Cerebellum (tissue), 5 donors: ENCODE results near the genes DPPA5, DDX43 and MTO1.

DNA sequence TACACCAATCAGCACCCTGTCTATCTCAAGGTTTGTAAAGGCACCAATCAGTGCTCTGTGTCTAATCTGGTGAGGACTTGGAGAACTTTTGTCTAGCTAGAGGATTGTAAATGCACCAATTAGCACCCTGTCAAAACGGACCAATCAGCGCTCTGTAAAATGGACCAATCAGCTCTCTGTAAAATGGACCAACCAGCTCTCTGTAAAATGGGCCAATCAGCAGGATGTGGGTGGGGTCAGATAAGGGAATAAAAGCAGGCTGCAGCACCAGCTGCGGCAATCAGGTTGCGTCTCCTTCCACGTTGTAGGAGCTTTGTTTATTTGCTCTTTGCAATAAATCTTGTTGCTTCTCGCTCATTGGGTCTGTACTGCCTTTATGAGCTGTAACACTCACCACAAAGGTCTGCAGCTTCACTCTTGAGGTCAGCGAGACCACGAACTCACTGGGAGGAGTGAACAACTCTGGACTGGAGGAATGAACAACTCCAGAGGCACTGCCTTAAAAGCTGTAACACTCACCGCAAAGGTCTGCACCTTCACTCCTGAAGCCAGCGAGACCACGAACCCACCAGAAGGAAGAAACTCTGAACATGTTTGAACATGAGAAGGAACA is 248.2 kb downstream of the ADGRB3 start:
- PRO-cap, 3 experiments = no peak in any of the 3 experiments
- RAMPAGE, long total RNA = no peak

GRCh38 chr6:69445257-69445601 is 351.6 kb downstream of the LMBRD1 start:
- PRO-cap, 3 experiments = no peak in any of the 3 experiments
- RAMPAGE, long total RNA = no peak

GRCh38 chr6:69866745-69868013 is 823 bp downstream of the COL19A1 start:
- PRO-cap, 3 experiments = peak in 3 of 3 experiments; most common plus-strand start chr6:69867416 (in 3); most common minus-strand start chr6:69867175 (in 1)
- RAMPAGE, long total RNA = no peak

DNA sequence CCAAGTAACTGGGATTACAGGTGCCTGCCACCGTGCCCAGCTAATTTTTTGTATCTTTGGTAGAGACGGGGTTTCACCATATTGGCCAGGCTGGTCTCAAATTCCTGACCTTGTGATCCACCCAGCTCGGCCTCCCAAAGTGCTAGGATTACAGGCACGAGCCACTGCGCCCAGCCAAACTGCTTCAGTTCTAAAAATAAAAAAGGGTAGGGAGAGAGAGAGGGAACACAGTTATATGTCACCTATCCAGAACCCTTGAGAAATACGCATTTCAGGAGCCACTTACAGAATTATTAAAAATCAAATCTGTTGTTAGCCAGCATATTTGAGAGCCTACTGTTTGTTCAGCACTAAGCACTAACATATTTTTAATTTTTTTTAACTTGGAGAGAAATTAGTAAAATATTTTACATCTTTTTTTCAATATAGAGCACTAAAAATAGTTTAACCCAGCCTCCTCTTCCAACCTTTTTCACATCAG is 14.1 kb upstream of the SDHAF4 start:
- PRO-cap, 3 experiments = no peak in any of the 3 experiments
- RAMPAGE, long total RNA = no peak

DNA sequence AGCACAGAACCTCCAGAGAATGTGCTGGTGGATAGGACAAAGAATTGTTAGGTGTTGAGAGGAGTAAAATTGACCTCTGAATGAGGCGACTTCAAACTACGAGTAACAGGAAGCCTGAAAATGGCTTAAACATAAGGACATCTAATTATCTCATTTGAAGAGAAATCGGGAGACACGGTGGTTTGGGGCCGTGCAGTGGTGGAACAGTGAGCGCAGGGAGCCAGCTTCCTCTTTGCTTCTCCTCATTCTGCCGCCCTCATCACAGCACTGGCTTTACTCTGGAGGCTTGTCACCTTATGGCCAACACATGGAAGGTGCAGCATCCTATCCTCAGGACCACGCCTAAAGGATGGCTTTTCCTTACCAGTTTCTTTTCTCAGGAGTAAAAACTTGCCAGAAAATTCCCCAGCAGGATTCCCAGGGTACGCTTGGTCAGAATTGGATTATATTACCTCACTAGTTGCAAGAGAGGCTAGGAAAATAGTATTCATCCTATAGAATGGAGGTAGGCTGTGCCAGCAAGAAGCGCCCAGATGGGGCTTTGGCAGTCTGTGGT is 114.3 kb downstream of the B3GAT2 start:
- PRO-cap, 3 experiments = no peak in any of the 3 experiments
- RAMPAGE, long total RNA = no peak

DNA sequence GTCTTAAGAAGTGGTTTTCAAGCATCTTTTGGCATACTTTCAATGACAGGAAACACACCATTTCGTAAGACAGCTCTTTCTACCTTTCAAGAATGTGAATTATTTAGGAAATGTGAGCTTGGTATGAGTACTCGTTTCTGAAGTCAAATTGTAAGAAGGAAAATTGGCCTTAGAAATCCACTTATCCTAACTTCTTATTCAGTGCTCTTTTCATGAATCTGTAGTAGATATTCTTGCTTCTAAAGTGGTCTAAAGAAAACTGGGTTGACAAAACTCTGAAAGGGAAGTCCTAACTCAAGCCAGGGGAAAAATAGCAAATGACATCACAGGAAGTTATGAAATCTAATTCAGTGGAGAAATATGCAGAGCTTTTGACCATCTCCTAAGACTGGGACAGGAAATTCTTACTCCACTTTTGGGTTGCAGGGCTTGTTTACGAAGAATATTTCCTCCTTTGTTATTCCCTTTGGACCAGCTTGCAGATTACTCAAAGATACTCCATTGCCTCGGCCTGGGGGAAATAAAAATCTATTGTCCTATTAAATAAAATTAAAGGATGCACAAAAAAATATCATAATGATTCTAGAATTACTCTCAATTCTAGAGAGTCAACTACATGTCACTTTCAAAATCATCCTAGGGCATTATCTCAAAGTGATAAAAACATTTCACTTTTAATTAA is 38.3 kb upstream of the OGFRL1 start:
- PRO-cap, 3 experiments = no peak in any of the 3 experiments
- RAMPAGE, long total RNA = no peak

- PRO-cap, 3 experiments = no peak in any of the 3 experiments
- RAMPAGE, long total RNA = no peak
Measured at GRCh38 chr6:72648298-72648646, 26.4 kb downstream of the KCNQ5 start.

- PRO-cap, 3 experiments = no peak in any of the 3 experiments
- RAMPAGE, long total RNA = no peak
Measured at GRCh38 chr6:72778892-72779535, 157.2 kb downstream of the KCNQ5 start.

- PRO-cap, 3 experiments = no peak in any of the 3 experiments
- RAMPAGE, long total RNA = no peak
Measured at GRCh38 chr6:73085314-73085796, 139.9 kb downstream of the KHDC1L start.

DNA sequence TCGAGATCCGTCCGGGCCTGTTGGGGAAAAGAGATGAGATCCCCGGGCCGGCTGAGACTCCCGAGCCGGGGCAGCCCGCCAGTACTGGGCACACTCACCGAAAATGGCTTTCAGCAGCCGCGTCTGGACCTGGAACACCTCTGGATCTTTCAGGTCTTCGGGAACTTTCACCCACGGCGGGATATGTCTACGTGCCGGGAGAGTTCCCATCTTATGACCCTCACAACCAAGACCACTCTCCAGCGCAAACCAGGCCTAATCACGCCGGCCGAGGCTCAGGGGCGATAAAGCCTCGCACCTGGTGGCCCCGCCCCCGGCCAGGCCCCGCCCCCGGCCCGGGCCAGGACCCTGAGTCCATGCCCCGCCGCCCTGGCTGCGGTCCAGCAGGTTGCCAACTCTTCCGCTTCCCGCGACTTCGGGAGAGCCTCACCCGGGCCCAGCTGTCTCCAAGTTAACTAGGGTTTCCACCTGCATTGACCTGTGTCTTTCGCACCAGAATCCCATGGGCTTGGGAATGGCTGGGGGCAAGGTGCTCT is at the start of gene DPPA5:
Gene DPPA5 (minus strand): TSS at position 261 of the 536 bp plus-strand sequence.
- PRO-cap, 3 experiments = no peak in any of the 3 experiments
- RAMPAGE, long total RNA = no peak

DNA sequence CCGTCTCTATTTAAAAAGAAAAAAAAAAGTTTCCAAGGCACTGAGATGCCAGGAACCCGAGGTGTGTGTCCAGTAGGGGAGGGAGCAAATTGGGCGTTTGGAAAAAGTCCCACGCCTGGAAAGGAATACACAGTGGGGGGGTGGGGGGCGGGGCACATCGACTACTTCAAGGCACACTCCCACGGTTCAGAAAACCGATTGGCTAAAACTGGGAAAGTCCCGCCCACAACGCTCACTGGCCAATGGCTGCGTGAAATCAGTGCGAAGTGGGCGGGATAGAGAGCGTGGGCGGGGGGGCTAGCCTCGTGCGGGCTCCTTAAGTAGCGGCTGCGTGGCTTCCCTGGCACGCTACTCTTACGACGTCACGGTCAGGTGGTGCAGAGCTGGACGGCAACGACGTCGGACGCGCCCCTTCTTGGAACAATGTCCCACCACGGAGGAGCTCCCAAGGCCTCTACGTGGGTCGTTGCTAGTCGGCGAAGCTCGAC is at the start of gene DDX43:
Gene DDX43 (plus strand): TSS at position 346 of the 488 bp plus-strand sequence.
- PRO-cap, 3 experiments = peak in 1 of 3 experiments; most common plus-strand start position 371 of the sequence (in 1)
- RAMPAGE, long total RNA = no peak

- PRO-cap, 3 experiments = peak in 3 of 3 experiments; most common plus-strand start chr6:73461745 (in 3); most common minus-strand start chr6:73461685 (in 2)
- RAMPAGE, long total RNA = no peak
Measured at GRCh38 chr6:73461555-73462450, at the start of gene MTO1. TSS of gene MTO1 (plus strand) at chr6:73461737.

GRCh38 chr6:73505524-73505987 is 15.3 kb downstream of the EEF1A1 start:
- PRO-cap, 3 experiments = no peak in any of the 3 experiments
- RAMPAGE, long total RNA = no peak

DNA sequence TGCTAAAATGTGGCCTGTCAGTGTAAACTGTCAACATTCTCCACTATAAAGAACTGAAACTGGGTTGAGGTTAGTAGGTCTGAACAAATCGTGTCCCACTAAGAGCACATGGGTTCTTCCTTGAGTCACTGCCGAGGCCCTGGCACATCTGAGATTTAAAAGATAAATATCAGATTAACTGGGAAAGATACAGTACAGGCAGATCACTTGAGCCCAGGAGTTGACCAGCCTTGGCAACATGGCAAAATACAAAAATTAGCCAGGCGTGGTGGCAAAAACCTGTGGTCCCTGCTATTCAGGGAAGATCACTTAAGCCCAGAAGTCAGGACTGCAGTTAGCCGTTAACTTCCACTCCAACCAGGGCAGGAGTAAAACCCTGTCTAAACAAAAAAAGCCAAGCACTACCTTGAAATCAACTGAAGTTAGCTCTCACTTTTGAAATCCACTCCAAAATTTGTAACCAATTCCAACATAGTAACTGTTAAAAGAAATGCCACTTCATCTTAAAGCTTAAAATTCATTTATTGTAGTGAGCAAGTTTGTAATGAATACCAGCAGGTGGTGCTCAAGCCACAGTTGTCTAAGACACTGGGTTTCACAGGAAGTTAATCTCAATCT is 5.5 kb downstream of the EEF1A1 start:
- PRO-cap, 3 experiments = no peak in any of the 3 experiments
- RAMPAGE, long total RNA = no peak

GRCh38 chr6:73521444-73522080 is 730 bp upstream of the EEF1A1 start:
- PRO-cap, 3 experiments = peak in 3 of 3 experiments; most common plus-strand start chr6:73521653 (in 1); most common minus-strand start chr6:73521557 (in 3)
- RAMPAGE, long total RNA = no peak

GRCh38 chr6:73548451-73549133 is 27.8 kb upstream of the EEF1A1 start:
- PRO-cap, 3 experiments = no peak in any of the 3 experiments
- RAMPAGE, long total RNA = no peak

DNA sequence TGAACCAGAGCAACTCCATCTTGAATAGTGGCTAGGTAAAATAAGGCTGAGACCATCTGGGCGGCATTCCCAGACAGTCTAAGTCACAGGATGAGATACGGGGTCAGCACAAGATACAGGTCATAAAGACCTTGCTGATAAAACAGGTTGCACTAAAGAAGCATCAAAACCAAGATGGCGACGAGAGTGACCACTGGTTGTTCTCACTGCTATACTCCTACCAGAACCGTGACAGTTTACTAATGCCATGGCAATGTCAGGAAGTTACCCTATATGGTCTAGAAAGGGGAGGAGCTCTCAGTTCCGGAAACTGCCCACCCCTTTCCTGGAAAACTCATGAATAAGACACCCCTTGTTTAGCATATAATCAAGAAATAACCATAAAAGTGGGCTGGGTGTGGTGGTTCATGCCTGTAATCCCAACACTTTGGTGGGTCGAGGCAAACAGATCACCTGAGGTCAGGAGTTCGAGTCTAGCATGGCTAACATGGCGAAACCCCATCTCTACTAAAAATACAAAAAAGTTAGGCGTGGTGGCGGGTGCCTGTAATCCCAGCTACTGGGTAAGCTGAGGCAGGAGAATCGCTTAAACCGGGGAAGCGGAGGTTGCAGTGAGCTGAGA is 44.0 kb upstream of the EEF1A1 start:
- PRO-cap, 3 experiments = no peak in any of the 3 experiments
- RAMPAGE, long total RNA = no peak

DNA sequence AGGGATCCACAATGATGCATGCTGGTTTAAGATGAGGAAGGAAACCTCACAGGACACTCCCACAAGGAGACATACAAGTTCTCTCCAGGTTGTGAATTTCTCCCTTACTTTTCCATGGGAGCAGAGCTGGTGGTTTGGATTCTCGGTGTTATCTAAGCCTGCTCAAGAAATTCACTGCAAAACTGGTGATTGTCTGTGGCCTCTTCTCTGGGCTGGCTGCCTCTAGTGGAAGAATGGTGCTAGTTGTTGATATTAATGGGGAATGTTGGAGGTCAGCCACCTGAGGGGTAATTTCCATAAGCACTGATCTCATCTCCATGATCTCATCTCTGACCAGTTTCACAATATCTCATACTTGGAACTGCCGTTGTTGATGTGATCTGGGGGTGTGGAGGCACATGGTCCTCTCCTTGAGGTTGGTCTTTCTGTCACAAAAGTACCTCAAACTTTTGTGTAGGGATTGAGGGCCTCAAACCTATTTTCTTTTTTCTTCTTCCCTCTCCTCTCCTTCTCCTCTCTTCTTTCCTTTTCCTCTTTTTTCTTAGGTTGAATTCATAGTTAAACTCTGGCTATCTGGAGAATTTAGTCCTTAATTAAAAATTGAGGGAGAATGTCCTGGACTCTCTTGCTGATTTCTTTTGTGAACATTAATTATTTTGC is 102.6 kb downstream of the CD109 start:
- PRO-cap, 3 experiments = no peak in any of the 3 experiments
- RAMPAGE, long total RNA = no peak

DNA sequence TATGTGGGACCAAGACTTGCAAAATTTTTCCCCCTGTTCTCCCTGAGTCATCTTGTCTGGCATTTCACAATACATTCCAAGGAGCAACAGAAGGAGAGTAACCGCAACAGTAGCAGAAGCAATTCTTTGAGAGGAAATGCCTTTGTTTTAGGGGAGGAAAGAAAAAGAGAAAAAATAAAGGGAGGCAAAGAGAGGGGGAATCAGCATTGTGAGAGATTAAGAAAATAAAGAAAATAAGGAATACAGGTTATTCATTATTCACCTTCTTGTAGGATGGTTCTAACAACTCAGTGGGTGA is 599.0 kb downstream of the COL12A1 start:
- PRO-cap, 3 experiments = no peak in any of the 3 experiments
- RAMPAGE, long total RNA = no peak

GRCh38 chr6:75075869-75076535 is 129.9 kb downstream of the COL12A1 start:
- PRO-cap, 3 experiments = no peak in any of the 3 experiments
- RAMPAGE, long total RNA = no peak